Foreskin keratinocyte (primary cell): ENCODE measurements around the genes POTEI, NCKAP5 and ZRANB3.

DNA sequence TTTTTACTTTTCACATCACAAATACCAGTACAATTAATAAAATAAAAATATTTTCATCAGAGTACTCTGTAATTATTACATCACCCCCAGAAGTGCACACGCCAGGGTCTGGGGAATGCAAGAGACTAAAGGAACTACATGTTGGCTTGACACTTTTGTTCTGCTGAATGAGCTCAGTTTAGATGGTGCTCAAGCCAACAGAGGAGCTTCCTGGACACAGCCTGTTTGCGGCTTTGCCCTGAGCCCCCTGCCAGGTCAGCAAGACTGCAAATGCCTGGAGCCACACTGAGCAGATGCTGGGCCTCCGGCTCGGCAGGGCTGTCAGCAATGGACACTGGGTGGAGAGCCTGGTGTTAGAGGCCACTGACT, 31.9 kb downstream of the PTPN18 start:
- RAMPAGE, total RNA: no peak

GRCh38 chr2:130509246-130509757, at the start of gene POTEI:
POTEI (minus strand) TSS chr2:130509328.
- RAMPAGE, total RNA: no peak

- RAMPAGE, total RNA: no peak
Measured at GRCh38 chr2:130693489-130694030, 35.3 kb upstream of the GPR148 start.

DNA sequence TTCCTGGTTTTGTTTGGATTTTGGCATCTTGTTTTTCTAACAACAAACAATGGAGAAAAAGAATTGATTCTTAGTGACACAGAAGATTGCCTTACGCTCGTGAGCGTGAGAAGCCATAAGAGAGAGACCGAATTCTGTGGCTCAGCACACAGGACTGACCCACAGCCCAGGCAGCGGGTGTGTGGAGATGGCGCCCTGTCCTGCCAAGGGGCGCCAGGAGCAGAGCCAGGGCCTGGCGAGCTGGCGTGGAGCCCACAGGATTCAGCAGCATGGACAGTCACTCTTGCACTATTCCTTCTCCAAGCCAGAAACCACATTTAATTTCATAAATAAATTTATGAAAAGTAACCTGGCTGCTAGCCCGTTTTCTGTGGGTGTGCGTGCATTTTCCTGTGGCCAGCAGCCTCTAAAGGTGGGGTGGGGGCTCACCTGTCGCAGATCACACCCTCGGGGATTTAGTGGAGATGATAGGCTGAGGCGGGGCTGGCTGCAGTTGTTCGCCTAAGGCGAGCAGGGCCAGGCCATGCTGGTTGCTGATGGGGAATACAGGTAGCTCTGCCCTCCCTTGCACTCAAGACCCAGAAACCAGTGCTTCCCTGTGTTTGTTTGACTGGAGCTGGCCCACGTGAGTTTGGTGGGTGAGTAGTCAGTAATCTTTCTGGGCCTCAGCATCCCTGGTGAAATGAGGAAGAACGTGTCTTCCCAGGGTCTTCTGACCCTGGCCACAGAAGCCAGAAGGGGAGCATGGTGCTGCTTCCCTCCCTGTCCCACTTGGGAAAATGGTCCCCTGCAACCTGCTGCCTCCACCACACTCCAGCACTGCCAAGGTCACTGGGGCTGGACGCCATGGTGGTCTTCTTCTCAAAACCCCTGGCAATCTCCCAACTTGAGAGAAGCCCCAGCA, 46.1 kb downstream of the FAM168B start:
- RAMPAGE, total RNA: no peak

DNA sequence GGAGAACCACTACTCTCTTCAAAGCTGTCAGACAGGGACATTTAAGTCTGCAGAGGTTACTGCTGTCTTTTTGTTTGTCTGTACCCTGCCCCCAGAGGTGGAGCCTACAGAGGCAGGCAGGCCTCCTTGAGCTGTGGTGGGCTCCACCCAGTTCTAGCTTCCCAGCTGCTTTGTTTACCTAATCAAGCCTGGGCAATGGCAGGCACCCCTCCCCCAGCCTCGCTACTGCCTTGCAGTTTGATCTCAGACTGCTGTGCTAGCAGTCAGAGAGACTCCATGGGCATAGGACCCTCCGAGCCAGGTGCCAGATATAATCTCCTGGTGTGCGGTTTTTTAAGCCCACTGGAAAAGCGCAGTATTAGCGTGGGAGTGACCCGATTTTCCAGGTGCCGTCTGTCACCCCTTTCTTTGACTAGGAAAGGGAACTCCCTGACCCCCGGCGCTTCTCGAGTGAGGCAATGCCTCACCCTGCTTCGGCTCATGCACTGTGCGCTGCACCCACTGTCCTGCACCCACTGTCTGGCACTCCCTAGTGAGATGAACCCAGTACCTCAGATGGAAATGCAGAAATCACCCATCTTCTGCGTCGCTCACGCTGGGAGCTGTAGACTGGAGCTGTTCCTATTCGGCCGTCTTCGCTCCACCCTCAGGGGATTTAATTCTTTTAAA, 16.8 kb downstream of the RAB6D start:
- RAMPAGE, total RNA: no peak

DNA sequence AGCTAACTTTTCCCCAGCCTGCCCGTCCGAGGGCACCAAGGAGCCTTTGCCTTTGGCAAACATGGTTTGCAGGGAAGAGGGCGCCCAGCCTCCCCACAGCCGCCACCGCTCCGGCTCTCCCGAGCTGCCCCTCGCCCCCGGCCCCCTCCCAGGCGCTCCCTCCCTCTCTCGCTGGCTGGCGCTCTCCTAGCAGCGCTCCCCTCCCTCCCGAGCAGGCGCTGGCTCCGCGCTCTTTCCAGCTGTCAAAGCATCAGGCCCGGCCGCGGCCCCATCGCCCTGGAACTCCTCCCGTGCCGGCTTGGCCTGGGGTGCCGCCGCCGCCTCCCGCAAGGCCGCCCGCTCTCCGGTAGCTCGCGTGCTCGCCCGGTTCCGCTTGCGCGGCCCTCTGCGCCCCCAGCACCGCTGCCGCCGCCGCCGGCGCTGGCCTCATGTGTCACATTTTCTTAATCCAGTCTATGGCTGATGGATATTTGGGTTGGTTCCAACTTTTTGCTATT, 10.7 kb downstream of the RAB6D start:
- RAMPAGE, total RNA: no peak

- RAMPAGE, total RNA: no peak
Measured at GRCh38 chr2:131394218-131394512, 30.2 kb upstream of the RAB6D start.

DNA sequence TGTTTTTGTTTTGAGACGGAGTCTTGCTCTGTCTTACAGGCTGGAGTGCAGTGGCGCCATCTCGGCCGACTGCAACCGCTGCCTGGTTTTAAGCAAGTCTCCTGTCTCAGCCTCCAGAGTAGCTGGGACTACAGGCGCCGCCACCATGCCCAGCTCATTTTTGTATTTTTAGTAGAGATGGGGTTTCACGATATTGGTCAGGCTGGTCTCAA, 155.3 kb downstream of the CCDC74A start:
- RAMPAGE, total RNA: no peak

GRCh38 chr2:132353541-132353932, 63.1 kb upstream of the GPR39 start:
- RAMPAGE, total RNA: no peak

DNA sequence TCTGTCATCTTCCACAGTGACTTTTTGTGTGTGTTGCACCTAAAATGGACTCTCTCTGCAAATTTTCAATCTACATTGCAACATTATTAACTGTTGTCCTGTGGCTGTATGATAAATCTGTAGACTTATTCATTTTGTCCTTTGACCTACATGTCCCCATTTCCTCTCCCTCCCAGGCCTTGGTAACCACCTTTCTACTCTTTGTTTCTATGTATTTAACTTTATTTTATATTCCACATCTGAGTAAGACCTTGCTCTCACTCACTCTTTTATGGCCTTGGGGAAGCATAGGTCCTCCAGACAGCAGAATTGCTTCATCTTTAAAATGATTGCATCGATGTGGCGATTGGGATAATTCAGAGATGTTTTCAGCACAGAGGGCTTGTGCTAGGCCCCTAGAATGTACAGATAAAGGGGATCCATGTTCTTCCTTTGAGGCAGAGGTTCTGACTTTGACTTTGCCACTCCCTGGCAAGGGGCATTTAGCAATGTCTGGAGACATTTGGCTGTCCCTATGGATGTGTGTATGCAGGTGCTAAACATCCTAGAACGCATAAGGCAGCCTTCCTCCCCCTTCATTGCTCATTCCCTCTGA, 1.4 kb upstream of the GPR39 start:
- RAMPAGE, total RNA: no peak

DNA sequence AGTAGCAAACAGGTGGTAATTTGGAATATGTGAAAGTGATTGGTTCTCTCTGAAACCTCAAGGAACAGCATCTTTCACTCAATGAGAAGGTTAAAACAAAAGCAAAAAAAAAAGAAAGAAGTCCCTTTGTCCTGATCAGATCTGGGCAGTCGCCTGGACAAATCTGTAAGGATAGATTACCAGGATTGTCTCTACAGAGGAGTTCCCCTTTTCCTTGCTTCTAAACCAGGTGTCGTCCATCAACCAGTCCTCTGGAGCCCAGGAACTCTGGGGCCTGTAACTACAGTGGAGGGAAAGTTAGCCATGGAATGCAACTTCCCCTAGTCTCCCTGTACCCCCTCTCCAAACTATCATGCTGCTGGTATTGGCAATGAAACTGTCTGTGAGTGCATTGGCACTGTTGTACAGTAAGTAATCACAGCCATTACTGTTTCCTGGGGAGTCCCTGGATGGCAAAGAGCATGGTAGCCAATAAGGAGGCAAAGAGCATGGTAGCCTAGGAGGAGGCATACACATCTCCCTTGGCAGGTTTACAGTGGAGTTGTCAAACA, 48.6 kb downstream of the GPR39 start:
- RAMPAGE, total RNA: no peak

GRCh38 chr2:132479001-132479710, 62.6 kb downstream of the GPR39 start:
- RAMPAGE, total RNA: no peak

DNA sequence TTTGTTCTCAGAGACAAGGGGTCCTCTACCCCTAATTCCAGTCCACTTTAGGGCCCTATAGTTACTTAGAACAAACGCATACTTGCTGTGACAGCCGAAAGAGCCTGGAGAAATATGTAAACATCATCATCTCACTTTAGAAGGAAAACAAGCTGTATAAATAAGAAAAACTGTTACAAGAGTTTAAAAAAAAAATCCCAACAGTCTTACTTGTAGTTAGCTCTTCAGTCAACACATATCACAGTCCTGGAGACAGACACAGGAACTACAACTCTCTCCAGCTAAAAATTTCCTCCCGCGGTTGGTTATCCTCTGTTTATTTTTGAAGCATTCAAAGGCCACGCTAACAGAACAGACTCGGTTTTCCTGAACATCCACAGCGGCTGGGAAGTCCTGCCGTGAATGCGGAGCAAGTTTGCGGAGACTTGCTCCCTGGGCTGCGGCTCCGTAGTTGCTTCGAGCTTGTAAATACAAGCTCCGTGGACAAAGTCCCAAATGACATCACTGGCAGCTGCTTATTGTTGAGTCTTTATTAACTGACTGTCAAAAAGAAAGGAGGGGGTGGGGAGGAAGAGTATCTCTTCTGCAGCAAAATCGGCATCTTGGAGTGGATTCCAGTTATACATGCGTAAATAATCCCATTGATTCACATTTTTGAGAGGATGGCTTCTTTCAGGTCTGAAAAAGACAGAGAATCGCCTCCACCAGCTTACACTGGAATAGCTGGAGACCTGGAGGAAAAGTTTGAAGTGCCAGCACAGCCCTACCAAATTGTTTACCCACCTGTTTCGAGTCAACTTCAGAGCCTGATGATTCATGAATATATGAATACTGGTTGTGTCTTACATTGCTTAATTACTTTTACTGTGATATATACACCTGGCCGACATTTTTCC, at the start of gene NCKAP5:
Gene NCKAP5, minus strand, starts transcription at position 458 of the 896 bp plus-strand sequence.
- RAMPAGE, total RNA: no peak

DNA sequence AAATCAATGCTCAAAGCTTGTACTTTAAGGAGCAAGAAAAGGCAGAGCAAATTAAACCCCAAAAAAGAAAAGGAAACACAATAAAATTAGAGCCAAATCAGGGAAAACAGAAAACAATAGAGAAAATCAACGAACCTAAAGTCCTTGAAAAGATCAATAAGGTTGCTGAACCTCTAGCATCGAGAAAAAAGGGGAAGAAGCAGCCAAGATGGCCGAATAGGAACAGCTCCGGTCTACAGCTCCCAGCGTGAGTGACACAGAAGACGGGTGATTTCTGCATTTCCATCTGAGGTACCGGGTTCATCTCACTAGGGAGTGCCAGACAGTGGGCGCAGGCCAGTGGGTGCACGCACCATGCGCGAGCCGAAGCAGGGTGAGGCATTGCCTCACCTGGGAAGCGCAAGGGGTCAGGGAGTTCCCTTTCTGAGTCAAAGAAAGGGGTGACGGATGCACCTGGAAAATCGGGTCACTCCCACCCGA, 342.1 kb upstream of the NCKAP5 start:
- RAMPAGE, total RNA: no peak

GRCh38 chr2:134129877-134130633, 123.8 kb upstream of the MGAT5 start:
- RAMPAGE, total RNA: no peak

GRCh38 chr2:134205141-134205970, 48.5 kb upstream of the MGAT5 start:
- RAMPAGE, total RNA: no peak

GRCh38 chr2:134320925-134321478, 67.1 kb downstream of the MGAT5 start:
- RAMPAGE, total RNA: no peak

DNA sequence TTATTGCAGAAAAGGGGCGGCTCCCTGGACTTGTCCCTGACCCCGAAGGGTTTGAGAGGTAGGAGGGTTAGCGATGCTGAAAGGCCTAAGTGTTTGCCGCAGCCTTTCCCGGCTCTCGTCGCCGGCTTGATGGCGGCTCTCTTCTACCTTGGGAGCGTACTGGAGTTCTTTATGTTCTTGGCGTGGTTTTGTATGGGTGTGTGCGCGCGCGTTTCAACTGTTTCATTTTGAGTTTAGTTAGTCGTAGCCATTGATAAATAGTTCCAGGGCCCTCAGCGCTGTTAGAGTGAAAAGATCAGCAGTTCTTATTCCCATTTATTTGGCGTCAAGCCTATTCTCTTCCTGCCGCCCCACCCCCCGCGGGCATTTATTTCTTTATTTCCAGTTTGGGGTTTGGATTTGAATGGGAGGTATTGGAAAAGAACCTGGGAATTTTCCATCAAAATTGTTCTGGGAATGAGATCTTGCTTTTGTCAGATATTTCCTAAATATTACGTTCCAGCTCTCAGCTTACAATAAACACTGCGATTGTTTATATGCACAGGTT, 759 bp downstream of the CCNT2 start:
- RAMPAGE, total RNA: no peak

GRCh38 chr2:135530367-135531337, at the start of gene ZRANB3:
ZRANB3 (minus strand) TSS chr2:135531218.
- RAMPAGE, total RNA: no peak

DNA sequence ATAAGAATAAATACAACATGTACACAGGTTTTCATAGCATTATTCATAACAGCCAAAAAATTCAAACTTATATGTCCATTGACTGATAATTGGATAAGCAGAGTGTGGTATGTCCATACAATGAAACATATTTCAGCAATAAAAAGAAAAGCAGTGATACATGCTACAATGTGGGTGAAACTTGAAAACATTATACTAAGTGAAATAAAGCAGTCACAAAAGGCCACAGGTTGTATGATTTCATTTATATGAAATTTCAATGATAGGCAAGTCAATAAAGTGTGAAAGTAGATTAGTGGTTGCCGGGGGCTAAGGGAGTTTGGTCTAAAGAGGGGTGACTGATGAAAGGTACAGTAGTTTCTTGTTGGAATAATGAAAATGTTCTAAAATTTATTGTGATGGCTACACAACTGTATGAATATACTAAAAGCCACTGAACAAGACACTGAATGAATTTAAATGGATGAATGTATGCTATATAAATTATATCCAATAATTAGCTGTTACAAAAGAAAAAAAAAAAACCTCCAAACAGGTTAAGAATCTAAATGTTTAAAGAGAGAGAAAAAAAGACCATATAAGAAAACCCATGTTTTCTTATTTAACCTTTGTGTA, 45.4 kb downstream of the R3HDM1 start:
- RAMPAGE, total RNA: no peak